Stomach (tissue), 7 donors: ENCODE measurements around the gene TEX26.

GRCh38 chr13:30712641-30713887 lies 22.3 kb upstream of the ALOX5AP start:
- PRO-cap, result no peak
- RAMPAGE, long total RNA, 5 experiments, result no peak in any of the 5 experiments
- RRBS, result no CpG with 5 or more reads among the region's 18 CpGs

DNA sequence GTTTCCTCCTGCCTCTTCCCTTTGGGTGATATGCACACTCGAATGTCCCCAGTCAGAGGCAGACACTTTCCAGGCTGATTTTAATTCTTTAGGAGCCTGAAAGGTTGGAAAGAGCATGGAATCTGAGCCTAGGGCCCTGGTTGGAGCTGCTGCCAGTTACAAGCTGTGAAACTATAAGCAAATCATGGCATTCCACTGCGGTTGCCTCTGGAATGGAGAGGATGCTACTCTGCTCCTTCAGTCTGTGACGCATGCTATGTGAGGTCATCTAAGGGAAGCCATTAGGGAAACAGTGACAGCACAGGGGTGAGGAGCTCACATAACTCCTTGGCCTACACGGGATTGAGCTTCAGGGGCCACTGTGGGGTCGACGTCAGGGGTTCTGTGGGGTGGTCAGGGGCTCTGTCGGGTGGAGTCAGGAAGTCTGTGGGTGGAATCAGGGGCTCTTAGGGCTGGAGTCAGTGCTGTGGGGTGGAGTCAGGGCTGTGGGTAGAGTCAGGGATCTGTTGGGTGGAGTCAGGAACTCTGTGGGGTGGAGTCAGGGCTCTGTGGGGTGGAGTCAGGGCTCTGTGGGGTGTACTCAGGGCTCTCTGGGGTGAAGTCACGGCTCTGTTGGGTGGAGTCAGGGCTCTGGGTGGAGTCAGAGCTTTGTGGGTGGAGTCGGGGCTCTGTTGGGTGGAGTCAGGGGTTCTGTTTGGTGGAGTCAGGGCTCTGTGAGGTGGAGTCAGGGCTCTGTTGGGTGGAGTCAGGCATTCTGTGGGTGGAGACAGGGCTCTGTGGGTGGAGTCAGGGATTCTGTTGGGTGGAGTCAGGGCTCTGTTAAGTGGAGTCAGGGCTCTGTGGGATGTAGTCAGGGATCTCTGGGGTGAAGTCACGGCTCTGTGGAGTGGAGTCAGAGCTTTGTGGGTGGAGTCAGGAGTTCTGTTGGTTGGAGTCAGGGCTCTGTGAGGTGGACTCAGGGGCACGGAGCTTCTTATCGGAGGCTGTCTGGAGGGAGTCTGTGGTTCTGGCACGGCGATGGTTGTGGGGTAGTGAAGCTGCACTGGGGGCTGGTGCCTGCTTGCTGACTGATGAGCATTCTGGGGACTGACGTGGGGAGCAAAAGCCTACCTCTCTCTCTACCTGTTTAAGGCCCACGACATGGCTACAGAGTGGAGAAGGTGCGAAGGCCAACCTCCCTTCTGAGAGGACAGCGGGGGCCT lies 35.7 kb upstream of the MEDAG start:
- PRO-cap, result no peak
- RAMPAGE, long total RNA, 5 experiments, result no peak in any of the 5 experiments
- RRBS, result no CpG with 5 or more reads among the region's 18 CpGs

- PRO-cap, result no peak
- RAMPAGE, long total RNA, 5 experiments, result no peak in any of the 5 experiments
- RRBS, result 28% methylated on average over 6 of the region's 23 CpGs
Measured at GRCh38 chr13:30932409-30932939, at the start of gene TEX26. TSS of gene TEX26 (plus strand) at chr13:30932656.

DNA sequence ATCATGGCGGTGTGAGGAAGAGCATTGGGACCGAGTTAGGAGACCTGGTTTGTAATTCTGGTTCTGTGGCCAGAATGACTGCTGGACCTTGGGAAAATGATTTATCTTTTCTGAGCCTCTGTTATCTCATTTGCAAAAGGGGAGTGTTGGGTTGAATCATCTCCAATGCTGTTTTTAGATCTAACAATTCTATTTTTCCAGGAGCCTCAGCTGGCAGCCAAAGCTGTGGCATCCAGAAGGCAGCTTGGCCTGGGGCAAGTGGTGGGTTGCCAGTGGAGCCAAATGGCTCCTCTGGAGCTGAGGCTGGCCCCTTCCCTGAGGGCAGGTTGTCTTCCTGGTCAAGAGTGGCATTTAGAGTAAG lies 21.2 kb downstream of the B3GLCT start:
- PRO-cap, result no peak
- RAMPAGE, long total RNA, 5 experiments, result no peak in any of the 5 experiments
- RRBS, result no CpG with 5 or more reads among the region's 2 CpGs

DNA sequence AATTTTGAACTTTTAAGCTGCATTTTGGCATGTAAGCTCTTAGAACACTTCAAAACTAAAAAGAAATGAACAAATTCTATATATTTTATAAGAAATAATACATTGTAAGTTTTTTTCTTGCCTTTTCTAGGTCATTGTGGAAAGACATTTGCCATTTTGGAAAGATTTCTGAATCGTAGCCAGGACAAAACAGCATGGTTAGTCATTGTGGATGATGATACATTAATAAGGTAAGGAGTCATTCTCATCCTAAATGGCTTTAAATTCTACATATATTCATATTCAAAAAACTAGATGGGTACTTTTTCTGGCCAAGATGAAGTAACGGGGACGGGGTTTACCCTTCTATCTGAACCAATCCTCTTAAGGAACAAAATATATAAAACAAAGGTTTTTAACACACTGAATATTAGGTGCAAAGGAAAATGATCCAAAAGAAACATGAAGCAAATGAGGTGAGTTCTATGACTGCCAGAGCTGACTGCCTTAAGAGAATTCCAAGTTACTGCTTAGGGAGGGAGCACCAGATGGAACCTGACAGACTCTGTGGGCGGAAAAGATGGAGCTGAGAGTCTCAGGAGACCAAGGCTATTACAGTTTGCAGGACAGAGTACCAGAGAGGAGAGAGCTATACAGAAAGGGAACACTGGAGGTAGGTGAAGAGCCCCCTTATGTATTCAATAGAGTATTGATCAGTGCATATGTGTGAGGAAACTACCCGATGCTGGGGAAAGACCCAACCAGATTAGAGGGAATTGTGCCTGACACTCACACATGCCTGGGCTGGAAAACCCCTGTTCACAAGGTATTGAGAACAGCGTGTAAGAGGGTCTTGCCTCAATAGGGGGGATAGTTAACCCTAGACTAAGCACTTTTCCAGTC lies 87.1 kb downstream of the B3GLCT start:
- PRO-cap, result no peak
- RAMPAGE, long total RNA, 5 experiments, result start-site peak on the plus strand in 2 of 5 experiments, centred at positions 410 to 503 of the sequence, 9 to 10 reads per replicate
- RRBS, result no CpG with 5 or more reads among the region's 6 CpGs

- PRO-cap, result no peak
- RAMPAGE, long total RNA, 5 experiments, result no peak in any of the 5 experiments
- RRBS, result no CpG with 5 or more reads among the region's 2 CpGs
Measured at GRCh38 chr13:31896278-31896733, 135.3 kb upstream of the FRY start.

DNA sequence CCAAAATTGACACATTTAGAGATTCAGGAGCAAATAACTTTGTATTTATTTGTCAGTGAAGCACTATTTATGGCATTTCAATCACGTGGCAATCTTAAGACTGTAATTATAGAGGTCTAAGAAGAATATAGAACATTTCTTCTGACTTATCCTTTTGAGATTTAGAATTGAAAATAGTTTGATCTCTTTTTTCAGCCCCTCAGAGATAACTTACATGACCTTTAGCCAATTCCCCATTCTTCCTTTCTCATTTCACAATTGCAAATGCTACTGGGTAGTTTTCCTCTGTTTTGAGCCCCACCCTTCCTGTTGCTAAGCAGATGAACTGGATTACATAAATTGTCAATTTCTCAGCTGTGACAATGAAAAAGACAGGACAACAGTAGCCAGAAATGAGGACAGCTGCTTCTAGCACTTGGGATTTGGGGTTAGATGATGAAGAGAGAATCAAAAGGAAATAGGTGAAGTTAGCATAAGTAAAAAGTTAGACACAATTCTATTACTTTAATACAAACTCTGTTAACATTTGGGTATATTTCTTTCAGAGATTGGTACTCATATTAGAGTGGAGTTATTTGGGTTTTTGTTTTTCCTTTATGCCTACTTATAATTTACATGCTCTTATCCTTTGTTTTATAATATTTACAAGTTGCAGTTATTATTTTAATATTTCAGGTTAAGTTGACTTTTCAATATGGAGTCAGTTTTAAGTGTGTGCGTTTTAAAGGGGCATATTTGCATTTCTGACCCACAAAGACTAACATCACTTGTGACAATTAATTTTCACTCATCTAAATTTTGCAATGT lies 122.5 kb upstream of the FRY start:
- PRO-cap, result no peak
- RAMPAGE, long total RNA, 5 experiments, result no peak in any of the 5 experiments
- RRBS, result no CpG with 5 or more reads among the region's 2 CpGs

GRCh38 chr13:31926869-31927652 lies 104.5 kb upstream of the FRY start:
- PRO-cap, result no peak
- RAMPAGE, long total RNA, 5 experiments, result no peak in any of the 5 experiments
- RRBS, result no CpG with 5 or more reads among the region's 9 CpGs

DNA sequence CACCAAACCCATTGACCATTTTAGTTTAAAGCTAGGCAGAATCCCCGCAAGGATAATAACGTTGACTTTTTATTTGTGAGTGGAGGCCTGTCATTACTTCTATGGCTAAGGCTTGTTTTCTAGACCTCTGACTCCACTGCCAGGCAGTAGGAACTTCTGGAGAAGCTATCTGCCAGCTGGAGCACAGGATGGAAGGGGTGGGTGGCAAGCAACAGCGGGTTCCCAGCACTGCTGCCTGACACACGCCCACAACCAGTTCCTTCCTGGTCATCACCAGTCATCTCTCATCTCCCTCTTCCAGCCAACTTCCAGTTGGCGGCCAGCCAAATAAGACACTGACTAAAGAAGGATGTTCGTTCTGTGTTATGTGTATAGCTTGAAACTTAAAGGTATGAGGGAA lies 86.5 kb upstream of the FRY start:
- PRO-cap, result no peak
- RAMPAGE, long total RNA, 5 experiments, result no peak in any of the 5 experiments
- RRBS, result no CpG with 5 or more reads among the region's 6 CpGs

DNA sequence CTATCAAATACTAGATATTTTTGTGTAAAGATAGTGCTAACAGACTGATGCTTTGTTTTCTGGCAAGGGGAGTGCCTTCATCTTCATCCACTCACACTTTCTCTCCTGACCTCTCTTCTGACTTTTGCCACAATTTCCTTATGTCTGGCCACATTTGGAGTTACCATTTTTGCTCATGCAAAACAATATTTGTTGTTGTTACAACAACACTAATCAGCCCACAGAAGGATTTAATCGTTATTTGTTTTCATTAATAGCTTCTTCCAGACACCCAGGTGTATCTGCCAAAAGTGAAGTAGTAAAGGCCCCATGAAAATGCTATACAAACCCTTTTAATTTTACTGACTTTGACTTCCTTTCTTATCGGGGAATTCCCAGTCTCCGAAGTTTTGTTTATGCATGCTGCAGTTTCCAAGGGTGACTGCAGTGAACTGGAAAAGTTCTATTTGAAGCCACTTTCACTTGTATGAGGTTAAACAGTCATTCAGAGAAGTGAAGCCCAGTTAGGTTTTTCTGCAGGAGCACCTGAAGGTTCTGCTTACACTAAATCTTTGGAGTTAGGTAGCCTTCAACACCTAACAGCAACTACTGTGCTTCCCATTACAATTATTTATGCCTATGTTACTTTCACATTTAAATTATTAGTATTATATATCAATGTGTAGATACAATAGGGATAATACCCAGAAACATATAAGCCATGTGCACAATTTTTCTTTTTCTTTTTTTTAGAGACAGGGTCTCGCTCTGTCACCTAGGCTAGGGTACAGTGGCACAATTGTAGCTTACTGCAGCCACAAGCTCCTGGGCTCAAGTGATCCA lies 65.9 kb upstream of the FRY start:
- PRO-cap, result no peak
- RAMPAGE, long total RNA, 5 experiments, result no peak in any of the 5 experiments
- RRBS, result no CpG with 5 or more reads among the region's 4 CpGs

DNA sequence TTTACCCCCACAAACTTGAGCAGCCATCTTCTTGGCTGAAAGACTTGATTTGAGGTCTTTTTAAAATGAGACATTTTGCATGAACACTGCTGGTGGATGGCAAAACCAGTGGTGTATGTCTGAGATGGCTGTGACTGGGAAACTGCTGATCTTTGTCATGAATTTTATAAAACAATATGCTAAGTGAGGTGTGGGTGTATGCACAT lies 52.6 kb downstream of the ZAR1L start:
- PRO-cap, result no peak
- RAMPAGE, long total RNA, 5 experiments, result no peak in any of the 5 experiments

- PRO-cap, result no peak
- RAMPAGE, long total RNA, 5 experiments, result no peak in any of the 5 experiments
- RRBS, result no CpG with 5 or more reads among the region's 7 CpGs
Measured at GRCh38 chr13:32526033-32527172, 12.2 kb downstream of the N4BP2L2 start.

- PRO-cap, result bidirectional peak, plus-strand start at chr13:32587051, minus-strand start at chr13:32586871
- RAMPAGE, long total RNA, 5 experiments, result no peak in any of the 5 experiments
- RRBS, result 2% methylated on average over 21 of the region's 23 CpGs
Measured at GRCh38 chr13:32586816-32586954, 433 bp downstream of the PDS5B start.

GRCh38 chr13:32753262-32753742 lies 167.1 kb downstream of the PDS5B start:
- PRO-cap, result no peak
- RAMPAGE, long total RNA, 5 experiments, result no peak in any of the 5 experiments
- RRBS, result no CpG with 5 or more reads among the region's 3 CpGs

GRCh38 chr13:32969769-32970163 lies 46.5 kb upstream of the KL start:
- PRO-cap, result no peak
- RAMPAGE, long total RNA, 5 experiments, result no peak in any of the 5 experiments
- RRBS, result no CpG with 5 or more reads among the region's 4 CpGs

GRCh38 chr13:33112449-33113186 lies 96.4 kb downstream of the KL start:
- PRO-cap, result no peak
- RAMPAGE, long total RNA, 5 experiments, result no peak in any of the 5 experiments
- RRBS, result no CpG with 5 or more reads among the region's 16 CpGs

DNA sequence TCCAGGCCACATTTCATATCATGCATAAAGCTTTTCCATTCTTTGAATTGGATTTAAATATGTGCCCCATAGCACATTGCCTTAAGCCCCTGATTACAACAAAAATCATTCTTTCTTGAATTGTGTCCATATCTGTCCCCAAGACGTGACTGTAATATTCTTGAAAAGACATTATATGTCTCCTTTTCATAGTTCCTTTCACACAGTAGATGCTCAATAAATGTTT lies 86.5 kb downstream of the STARD13 start:
- PRO-cap, result no peak
- RAMPAGE, long total RNA, 5 experiments, result start-site peak on the minus strand in 2 of 5 experiments, centred at positions 120 to 125 of the sequence, 5 to 17 reads per replicate
- RRBS, result no CpG with 5 or more reads among the region's 1 CpG

DNA sequence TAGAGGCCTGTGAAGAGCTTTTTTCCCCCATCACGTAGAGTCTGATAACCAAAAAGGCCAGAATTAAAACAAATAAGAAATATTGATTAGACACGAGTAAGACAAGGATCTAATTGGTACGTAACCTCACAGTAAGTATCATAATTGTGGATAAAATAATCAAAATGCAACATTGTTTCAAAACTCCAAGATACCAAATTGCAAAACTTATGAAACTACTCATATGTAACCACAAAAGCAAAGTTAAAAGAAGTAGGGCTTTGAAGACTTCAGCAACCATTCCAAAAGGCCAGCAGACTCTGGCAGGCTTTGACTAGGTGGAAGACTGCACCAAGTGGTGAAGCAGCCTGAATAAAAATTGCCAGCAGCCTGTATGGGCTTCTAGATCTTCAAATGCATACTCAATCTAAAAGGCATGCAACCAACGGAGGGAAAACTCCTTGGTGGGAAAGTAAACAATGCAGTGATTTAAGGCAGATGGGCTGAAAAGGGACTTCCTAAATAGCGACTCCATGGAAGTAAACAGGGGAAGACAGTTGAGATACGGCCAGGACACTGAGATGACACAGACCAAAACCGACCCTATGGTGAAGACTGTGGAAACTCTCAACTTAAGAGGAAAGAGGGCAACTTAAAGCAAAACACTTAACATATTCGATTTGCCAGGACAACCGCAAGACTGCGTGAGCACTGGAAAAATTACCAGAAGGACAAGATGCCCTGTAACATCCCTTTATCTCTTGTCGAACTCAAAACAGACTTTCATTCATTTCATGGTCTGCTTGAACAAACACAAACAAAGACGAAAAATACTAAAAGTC lies 56.6 kb downstream of the STARD13 start:
- PRO-cap, result no peak
- RAMPAGE, long total RNA, 5 experiments, result no peak in any of the 5 experiments
- RRBS, result no CpG with 5 or more reads among the region's 12 CpGs

- PRO-cap, result no peak
- RAMPAGE, long total RNA, 5 experiments, result no peak in any of the 5 experiments
- RRBS, result no CpG with 5 or more reads among the region's 2 CpGs
Measured at GRCh38 chr13:33251133-33251657, 34.4 kb downstream of the STARD13 start.

GRCh38 chr13:33314000-33314368 lies 28.4 kb upstream of the STARD13 start:
- PRO-cap, result no peak
- RAMPAGE, long total RNA, 5 experiments, result start-site peak on the minus strand in 1 of 5 experiments, at chr13:33314053-33314199 at its widest, 17 reads per replicate
- RRBS, result no CpG with 5 or more reads among the region's 2 CpGs